ENCODE results near the genes ALDH1A3 and PCSK6.

DNA sequence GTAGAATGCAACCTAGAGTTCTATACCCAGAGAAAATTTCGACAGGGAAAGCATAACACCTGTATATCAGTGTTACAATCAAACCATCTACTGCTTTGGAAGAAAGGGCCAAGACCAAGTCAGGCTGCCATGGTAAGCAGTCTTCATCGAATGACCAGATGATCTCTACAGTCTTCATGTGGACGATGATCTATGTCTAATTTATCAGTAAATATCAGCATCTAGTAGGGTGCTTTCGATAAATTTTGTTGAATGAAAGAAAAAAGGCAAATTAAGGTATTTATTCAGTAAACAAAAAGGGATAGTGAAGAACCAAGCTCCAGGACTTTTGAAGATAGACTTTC, 74.5 kb downstream of the LYSMD4 start:
- RRBS: no CpG with 5 or more reads among the region's 4 CpGs

GRCh38 chr15:99716802-99717782, 16.1 kb downstream of the LYSMD4 start:
- RRBS: no CpG with 5 or more reads among the region's 19 CpGs

GRCh38 chr15:99926059-99926491, 192.8 kb upstream of the LYSMD4 start:
- RRBS: no CpG with 5 or more reads among the region's 30 CpGs

GRCh38 chr15:100060443-100061145, 281.2 kb downstream of the ADAMTS17 start:
- RRBS: no CpG with 5 or more reads among the region's 14 CpGs

GRCh38 chr15:100168063-100168599, 173.6 kb downstream of the ADAMTS17 start:
- RRBS: no CpG with 5 or more reads among the region's 10 CpGs

DNA sequence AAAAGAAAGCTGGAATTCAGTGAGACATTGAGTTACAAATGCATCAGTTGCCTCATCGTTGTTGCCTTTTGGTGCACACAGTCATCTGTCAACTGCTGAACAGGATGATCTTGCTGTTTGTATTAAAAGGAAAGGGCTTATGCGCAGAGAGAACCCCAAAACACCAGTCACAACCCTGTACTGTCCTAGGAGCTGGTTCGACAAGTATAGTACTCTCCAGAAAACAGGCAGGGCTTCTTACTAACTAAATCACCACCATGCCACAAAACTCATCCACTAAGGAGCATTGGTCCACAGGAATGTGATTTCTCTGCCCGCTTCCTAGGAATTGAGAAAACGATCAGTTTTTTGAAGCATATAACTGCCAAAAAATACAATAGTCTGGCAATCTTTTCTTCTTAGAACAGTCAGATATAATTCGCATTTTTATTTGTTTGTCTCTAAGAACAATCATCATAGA, 362 bp upstream of the CERS3 start:
- RRBS: no CpG with 5 or more reads among the region's 6 CpGs

DNA sequence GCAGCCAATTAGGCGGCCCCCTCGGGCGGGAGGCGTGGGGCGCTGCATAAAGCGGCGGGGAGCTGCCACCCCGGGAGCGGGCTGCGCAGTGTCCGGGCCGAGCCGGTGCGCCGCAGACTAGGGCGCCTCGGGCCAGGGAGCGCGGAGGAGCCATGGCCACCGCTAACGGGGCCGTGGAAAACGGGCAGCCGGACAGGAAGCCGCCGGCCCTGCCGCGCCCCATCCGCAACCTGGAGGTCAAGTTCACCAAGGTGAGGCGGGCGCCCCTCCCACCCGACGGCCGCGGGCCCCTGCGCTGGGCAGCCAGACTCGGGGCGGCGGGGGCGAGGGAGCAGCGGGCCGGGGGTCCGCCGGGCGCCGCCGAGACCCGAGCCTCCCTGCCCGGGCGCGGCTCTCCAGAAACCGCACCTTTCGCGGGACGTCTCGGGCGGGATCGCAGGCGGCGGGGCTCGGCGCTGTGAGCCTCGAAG, at the start of gene ALDH1A3:
ALDH1A3 (plus strand) TSS at position 76 of the 470 bp plus-strand sequence.
- RRBS: 2% methylated on average over 28 of the region's 63 CpGs

- RRBS: no CpG with 5 or more reads among the region's 2 CpGs
Observed at GRCh38 chr15:100940740-100941415, 21.7 kb downstream of the LRRK1 start.

DNA sequence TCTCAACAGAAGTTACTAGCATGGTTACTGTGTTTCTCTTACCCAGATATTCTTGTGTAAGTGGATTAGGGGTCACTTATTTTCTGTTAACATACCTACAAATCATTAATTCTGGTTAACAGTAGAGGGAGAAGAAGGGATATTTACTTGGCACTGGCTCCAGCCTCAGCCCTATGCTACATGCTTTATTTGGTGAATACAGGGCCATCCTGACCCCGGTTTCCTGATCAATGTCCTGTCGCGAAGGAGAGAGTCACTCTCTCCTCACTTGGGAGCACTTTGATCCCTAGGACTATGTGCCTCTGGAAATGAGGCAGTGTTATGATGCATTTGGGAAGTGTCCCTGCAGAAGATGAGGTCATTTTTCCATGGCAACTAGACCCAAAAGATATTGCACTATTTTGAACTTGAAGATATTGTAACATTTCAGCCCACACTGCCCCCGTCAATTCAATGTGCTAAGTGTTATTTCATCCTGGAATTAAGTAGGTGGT, 67.9 kb downstream of the LRRK1 start:
- RRBS: no CpG with 5 or more reads among the region's 4 CpGs

- RRBS: 15% methylated on average over 5 of the region's 14 CpGs
Observed at GRCh38 chr15:101167574-101168652, 83.9 kb downstream of the CHSY1 start.

GRCh38 chr15:101207794-101208328, 44.0 kb downstream of the CHSY1 start:
- RRBS: no CpG with 5 or more reads among the region's 7 CpGs

- RRBS: no CpG with 5 or more reads among the region's 20 CpGs
Observed at GRCh38 chr15:101268166-101269157, 8.8 kb downstream of the SELENOS start.

- RRBS: no CpG with 5 or more reads among the region's 20 CpGs
Observed at GRCh38 chr15:101277838-101278960, 914 bp upstream of the SELENOS start.

GRCh38 chr15:101320447-101321130, 25.5 kb upstream of the SNRPA1 start:
- RRBS: no CpG with 5 or more reads among the region's 22 CpGs

GRCh38 chr15:101368754-101369185, 73.7 kb upstream of the SNRPA1 start:
- RRBS: no CpG with 5 or more reads among the region's 18 CpGs

- RRBS: no CpG with 5 or more reads among the region's 18 CpGs
Observed at GRCh38 chr15:101408056-101408624, 81.4 kb downstream of the PCSK6 start.

DNA sequence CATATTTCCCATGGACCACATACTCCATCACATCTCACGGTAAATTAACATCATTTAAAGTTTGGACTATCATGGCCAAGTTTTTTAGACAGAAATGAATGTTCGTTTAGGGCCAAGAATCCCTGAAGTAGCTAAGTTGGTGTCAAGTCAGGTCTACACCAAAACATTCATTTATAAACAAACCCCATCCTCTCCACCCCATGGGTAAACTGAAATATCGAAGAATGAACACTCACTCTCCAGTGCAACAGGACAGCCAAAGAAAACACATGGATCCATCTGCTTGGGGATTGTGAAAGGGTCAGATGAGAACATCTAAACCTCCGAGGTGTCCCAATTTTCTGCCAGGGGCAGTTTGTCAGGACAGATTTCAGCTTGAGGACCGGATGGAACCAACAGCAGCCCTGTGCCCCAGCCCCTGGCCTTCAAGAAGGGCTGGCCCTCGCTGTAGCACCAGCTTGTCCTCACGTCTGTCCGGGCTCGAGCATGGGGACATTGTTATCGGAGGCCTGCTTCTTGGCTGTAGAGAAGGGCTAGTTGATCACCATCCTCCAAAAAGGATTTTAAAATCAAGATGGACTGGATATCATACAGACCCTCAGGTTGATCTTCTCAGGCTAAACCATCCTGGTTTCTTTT, 45.5 kb downstream of the PCSK6 start:
- RRBS: 90% methylated on average over 4 of the region's 10 CpGs

DNA sequence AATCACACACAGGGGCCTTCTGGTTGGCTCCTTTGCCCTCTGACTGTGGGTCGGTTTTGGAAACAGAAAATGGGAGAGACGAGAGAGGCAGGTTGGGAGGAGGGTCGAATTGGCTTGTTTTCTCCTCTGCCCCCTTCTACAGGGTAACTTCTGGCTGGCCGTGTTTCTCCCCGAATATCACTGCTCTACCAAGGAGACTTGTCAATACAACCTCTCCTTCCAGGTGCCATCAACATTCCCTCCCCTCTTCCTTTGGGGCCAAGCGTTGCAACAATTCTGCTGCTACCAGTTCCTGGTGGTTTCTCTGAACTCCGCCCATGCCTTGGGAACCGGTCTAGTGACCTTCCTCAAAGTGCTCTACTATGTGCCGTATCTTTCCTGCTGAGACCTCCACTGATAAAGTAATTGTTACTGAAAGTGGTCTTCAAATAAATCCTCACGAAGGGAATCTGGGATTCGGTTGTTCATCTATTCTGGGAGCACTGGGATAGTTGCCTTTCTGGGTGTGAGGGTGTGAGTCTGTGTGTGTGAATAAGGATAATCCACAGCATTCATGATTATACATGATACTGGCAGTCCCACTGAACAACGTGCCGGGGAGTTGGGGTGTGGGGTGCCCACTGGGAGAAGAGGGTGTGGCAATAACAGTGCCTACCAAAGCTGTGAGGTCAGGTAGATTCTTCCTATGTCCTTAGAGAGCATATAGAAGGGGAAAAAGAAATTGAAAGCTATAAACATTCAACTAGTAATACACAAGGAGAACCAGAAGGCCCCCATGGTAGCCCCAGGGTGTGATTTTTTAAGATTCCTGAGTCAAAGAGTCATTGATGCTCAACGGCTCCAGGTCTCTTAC, 26.1 kb downstream of the PCSK6 start:
- RRBS: no CpG with 5 or more reads among the region's 14 CpGs

- RRBS: 6% methylated on average over 87 of the region's 183 CpGs
Observed at GRCh38 chr15:101489179-101490382, at the start of gene PCSK6. Gene PCSK6, minus strand, starts transcription at chr15:101489707.

DNA sequence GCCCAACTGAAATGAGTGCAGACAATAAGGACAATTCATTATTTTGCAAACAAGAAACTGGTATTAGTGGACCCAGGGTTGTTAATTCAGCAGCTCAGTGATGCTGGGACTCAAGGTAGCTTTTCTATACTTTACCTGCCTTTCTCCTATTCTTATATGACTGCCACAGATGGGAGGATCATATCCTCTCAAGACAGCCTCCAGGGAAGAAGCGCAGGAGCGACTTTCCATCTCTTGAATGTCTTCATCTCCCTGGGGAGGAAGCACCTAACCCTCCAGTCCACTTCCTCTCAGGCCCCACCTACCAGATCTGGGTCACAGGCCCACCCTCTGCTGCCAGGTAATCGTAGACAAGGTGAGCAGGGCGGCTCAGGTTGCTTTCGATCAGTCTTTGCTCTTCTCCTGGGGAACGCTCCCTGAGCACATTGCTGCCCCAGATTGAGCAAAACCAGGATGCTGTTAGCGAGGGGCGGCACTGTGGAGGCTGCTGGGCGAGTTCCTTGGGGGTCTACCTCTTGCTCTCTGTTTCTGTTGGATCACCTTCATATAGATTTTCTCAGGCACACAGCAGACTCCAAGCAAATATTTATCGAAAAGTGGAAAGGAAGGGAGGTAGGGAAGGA, 5.7 kb upstream of the PCSK6 start:
- RRBS: no CpG with 5 or more reads among the region's 10 CpGs

Data from epidermal melanocyte (primary cell).